Islet of Langerhans (tissue), 1 donor: ENCODE results near the genes SLIT3 and FOXI1.

DNA sequence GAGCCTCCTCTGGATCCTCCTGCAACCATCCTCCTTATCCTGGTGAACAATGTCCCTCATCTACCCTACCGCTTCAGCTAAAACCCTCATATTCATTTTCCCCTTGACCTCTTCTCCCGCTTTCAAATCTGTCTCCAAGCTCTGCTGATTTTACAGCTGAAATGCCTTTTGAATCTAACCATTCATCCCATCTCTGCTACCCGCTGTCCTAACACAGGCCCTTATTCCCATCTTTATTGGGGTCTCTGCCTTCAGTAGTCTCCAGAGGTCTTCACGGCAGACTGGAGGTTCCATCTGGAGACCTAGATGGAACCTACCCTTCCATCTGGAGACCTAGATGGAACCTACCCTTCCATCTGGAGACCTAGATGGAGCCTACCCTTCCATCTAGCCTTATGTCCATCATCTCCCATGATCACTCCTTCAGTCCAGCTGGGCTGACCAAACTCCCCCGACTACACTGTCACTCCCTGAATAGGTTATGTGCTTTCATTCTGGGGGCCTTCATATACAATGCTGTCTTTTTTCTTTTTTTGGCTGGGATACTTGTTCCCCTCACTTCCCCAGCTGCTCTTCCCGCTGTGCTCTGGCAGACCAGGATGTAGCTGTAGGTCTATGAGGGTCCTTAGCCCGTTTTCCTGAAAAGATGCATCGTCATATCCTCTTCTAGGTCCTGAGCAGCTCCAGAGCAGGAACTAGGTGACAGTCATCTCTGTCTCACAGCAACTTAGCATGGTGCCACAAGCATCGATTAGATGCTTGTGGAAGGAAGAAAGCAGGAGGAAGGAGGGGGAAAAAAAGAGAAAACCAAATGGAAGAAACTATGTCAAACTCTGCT lies 253.5 kb downstream of the SLIT3 start:
- RRBS = no CpG with 5 or more reads among the region's 9 CpGs

DNA sequence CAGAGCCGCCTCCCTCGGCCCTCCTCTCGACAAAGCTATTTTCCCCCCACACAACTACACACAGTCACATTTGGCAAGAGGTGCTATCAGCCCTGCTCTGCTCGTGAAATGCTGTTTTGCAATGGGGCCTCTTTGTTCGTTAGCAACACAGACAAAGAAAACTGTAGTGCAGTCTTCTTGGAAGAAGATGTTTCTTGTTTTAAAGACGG lies 14.3 kb downstream of the SLIT3 start:
- RRBS = no CpG with 5 or more reads among the region's 6 CpGs

DNA sequence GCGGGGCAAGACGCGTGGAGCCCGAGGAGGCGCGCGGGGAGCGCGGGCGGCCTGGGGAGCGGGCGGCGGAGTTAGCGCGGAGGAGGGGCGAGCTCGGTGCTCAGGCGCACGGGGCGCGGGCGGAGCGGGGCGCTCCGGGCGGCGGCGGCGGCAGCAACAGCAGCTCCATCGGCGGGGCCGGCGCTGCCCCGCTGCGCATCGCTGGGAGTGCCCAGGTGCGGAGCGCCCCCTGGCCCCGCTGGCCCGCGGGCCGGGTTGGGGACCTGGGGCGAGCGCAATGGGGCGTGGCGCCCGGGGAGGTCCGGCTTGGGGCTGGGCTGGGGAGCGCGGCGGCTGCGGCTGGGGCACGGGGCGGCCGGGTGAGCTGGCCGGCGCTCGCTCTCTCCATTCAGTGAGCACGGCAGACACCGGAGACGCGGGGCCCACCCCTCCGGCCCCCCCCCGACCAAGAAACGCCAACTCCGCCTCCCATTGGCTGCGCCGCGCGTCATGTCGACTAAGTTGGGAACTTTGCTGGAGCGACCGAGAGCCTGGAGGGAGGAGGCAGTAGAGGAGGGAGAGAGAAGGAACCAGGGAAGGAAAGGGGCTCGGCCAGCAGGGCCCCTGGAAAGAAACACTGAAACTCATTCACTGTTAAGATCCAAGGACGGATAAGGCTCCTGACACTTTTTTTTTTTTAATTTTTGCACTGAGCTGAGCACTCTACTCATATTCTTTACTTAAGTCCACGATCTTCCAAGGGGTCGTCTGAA lies at the start of gene SLIT3:
Gene SLIT3 (minus strand): TSS at position 393 of the 752 bp plus-strand sequence.
- RRBS = 4% methylated on average over 34 of the region's 77 CpGs

- RRBS = 49% methylated on average over 3 of the region's 27 CpGs
Measured at GRCh38 chr5:170105616-170106125, at the start of gene FOXI1. Gene FOXI1 (plus strand): TSS chr5:170105897.

GRCh38 chr5:170259896-170260386 lies 27.2 kb downstream of the C5orf58 start:
- RRBS = no CpG with 5 or more reads among the region's 4 CpGs

- RRBS = no CpG with 5 or more reads among the region's 4 CpGs
Measured at GRCh38 chr5:170265589-170266156, 31.9 kb downstream of the LCP2 start.

GRCh38 chr5:170296485-170297678 lies 695 bp downstream of the LCP2 start:
- RRBS = no CpG with 5 or more reads among the region's 22 CpGs

DNA sequence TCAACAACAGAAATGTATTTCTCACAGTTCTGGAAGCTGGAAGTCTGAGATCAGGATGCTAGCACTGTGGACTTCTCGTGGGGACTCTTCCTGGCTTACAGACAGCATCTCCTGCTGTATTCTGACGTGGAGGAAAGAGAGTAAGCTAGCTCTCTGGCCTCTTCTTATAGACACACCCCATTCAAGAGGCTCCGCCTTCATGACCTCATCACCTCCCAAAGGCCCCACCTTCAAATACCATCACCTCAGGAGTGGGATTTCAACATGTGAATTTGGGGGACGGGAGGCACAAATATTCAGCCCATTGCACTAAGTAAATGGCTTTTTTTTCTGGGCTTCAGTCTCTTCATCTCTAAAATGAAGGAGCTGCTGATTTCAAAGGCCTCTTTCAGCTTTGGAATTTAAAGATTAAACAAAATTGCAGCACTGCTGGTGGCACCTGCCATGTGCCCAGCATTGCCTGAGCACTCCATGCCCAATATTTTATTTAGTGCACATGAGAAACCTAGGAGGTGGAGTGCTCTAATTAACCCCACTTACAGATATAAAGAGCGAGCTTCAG lies 27.5 kb downstream of the KCNMB1 start:
- RRBS = no CpG with 5 or more reads among the region's 5 CpGs

DNA sequence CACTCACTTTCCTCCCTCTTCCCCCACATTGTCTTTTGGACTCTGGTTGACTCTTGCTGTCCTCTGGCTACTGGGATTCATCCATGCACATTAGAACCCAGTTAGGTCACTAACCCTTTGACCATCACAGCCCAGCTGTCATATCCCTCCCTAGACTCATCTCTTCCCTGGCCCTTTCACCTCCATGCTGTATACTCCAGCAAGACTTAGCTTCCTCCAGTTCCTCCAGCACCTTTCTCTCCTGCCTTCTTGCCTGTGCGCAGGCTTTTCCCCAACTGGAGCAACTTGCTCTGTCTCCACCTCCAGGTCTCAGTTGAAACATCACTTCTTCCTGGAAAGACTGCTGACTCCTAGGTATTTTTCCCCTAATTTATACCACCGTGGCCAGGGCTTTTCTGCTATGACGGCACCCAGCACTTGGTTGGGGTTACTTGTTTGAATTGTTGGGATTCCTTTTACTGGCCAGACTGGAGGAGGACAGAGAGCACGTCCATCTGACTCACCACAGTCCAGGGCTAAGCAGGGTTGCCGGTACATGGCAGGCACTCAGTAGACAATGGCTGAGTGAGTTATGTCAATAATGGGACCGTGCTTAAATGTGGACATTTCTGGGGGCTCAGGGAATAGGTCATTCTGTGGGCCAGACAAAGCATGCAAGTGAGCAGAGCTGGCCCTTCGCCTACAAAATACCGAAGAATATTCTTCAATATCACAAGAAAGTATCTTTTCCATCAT lies 67.5 kb downstream of the KCNIP1 start:
- RRBS = no CpG with 5 or more reads among the region's 8 CpGs

- RRBS = no CpG with 5 or more reads among the region's 12 CpGs
Measured at GRCh38 chr5:170756849-170757681, 26.5 kb upstream of the GABRP start.

GRCh38 chr5:171401116-171402215 lies 13.8 kb downstream of the NPM1 start:
- RRBS = no CpG with 5 or more reads among the region's 16 CpGs

GRCh38 chr5:172153823-172154341 lies 34.1 kb downstream of the STK10 start:
- RRBS = no CpG with 5 or more reads among the region's 4 CpGs

DNA sequence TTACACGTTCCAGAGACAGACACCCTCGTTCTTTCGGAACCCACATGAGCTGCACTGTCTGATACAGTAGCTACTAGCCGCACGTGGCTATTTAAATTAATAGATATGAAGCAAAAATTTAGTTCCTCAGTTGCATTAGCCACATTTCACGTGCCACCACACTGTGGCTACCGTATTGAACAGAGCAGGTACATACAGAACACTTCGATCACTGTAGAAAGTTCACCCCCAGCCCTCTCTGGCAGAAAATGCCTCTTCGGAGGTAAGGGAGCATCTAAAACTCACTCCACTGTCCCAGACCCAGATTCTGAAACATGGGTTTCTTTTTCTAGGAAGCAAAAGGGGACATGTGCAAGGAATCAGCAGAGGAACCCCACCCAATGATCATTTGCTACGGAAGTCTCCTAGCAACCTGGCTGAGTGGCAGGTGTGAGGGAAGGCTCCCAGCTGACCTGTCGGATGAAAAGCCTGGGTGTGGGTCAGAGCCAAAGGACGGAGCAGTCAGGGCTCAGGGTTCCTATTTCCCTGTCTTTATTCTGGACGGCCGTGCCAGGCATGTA lies 20.3 kb downstream of the STK10 start:
- RRBS = no CpG with 5 or more reads among the region's 14 CpGs

- RRBS = no CpG with 5 or more reads among the region's 21 CpGs
Measured at GRCh38 chr5:172168160-172169345, 19.5 kb downstream of the STK10 start.

DNA sequence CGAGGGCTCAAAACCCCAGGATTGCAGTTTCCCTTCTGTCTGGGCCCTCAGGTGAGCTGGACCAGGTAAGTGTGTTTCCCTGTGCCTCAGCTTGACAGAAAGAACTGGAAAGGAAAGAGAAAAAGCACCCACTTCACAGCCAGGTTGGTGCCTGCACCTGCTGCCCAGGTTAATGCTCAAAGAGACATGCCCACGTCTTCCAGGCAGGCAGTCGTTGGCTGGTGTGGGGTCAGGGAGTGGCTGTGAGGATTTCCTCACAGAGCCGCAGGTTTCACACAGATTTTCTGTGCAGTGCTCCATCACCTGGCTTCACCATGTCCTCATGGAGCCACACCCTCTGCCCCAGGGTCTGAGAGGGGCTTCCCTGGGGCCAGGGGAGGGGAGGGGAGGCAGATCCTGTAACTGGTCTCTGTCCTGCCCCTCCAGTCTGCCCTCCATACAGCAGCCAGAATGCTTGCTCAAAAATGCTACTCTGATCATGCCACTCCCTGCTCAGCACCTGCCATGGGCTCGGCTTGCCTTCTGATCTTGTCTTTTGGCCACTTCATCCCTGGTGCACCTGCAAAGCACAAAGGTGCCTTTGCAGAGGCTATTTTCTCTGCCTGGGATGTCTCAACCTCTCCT lies 82.5 kb upstream of the UBTD2 start:
- RRBS = no CpG with 5 or more reads among the region's 5 CpGs

- RRBS = no CpG with 5 or more reads among the region's 18 CpGs
Measured at GRCh38 chr5:172412716-172413449, 41.4 kb downstream of the SH3PXD2B start.

- RRBS = no CpG with 5 or more reads among the region's 10 CpGs
Measured at GRCh38 chr5:172425789-172426586, 28.3 kb downstream of the SH3PXD2B start.

- RRBS = no CpG with 5 or more reads among the region's 10 CpGs
Measured at GRCh38 chr5:172453199-172453711, 1.1 kb downstream of the SH3PXD2B start.

- RRBS = no CpG with 5 or more reads among the region's 25 CpGs
Measured at GRCh38 chr5:172585802-172586900, 54.9 kb upstream of the NEURL1B start.

DNA sequence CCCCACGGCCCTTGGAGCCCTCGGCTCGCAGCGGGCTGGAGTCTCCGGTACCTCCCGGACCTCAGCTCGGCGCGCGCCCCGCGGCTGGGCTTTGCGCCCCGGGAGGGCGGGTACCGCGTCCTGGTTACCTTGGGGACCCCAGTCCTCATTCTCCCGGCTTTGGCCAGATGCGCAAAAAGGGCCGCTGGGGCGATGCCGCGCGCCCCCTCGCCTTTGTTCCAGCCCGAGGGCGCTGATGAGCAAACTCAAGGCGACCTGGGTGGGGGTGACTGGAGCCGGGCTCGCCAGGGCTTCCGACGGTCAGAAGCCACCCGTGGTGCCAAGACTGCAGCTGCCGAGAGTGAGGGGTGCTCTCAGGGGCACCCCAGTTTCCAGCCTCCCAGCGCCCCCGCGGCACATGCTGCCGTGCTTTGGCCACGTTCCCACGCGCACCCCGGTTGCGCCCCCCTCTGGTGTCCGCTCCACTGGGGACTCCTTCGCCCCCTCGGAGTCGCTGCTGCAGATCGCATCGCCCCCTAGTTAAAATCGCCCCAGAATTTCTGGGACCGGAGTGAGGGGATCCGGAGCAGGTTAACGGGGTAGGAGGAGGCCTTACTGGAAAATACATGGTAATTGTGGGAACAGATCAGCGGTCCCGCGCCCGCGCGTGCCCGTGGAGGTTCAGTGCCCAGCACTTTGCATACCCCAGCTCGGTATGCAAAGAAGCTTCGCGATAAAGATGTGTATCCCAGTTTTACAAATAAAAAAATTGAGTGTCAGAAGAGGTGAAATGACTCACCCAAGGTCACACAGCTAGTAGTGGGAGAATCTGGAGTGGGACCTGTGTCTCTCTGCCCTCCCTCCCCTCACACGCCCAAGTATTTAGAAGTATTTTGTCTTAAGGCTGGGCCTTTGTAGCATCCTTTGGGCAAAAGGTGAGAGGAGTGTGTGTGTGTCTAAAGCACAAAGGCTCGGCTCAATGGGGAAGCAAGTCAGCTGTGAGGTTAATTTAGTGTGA lies 754 bp downstream of the NEURL1B start:
- RRBS = 4% methylated on average over 17 of the region's 65 CpGs